Umbilical cord (tissue), 2 donors: ENCODE results near the genes NGDN and THTPA.

DNA sequence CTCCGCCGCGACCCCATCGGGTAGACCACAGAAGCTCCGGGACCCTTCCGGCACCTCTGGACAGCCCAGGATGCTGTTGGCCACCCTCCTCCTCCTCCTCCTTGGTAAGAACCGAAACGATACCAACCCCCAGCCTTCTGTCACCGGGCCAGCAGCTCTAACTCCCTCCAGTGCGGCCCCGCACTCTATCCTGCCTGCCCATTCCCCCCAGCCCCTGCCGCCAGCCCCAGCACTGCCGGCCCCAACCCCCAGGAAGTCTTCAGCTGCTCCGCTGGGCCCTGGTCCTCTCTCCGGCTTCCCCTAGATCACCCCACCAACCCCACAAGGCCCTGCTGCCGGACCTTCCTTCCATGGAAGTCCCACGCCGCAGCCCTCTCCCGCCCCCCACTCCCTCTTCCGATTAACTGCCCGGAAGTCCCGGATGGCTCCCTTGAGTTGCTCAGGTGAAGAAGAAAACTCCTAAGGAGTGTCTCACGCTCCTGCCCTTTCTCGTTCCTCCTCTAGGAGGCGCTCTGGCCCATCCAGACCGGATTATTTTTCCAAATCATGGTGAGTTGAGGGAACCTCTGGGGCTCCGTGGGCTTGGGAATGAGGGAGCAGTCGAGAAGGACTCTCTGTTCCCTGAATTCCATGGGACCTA lies 814 bp downstream of the LRP10 start:
- RAMPAGE, long total RNA: no peak

DNA sequence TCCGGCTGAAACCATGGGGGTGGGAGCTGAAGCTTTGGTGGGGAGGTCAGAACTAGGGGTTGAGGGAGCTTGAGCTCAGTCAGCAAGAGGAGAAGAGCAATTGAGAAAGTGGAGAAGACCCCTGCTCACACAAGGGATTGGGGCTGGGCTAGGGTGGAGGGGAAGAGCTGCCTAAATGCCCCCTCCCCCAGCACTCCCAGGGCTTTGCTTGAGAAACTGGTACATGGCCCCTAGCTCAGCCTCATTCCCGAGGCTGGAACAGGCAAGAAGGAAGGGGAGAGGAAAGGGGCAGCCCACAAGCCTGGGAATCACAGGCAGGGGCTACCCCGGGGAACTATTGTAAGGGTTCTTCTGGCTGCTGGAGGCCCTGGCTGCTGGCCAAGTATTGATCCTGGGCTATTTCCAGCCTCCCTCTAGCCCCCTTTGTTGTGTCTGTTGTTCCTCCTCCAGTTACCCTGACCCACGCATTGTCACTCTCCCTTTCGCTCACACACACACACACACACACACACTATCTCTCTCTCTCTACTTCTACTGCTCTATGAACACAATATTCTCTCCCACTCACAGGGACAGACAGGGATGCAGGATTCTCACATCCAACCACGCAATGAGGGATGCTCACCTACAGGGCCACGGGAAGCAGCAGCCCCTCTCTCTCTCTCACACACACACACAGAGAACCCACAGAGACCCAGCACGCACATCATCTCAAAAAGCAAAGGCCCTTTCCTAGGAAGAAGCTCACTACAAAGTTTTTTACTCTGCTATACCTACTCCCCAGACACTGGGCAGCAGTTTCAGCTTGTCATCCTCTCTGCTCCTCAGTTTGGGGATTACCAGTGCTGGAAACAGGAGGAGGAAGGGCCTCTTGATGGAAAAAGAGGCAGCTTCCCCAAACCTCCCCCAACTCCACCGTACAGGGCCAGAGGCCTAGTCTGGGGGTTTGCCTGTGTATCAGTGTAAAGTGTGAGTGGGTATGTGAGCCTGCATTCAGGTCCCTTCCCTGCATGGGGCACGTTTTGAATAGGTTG lies 708 bp downstream of the REM2 start:
- RAMPAGE, long total RNA: no peak

- RAMPAGE, long total RNA: no peak
Measured at GRCh38 chr14:22917374-22918118, 1.4 kb downstream of the RBM23 start.

- RAMPAGE, long total RNA: no peak
Measured at GRCh38 chr14:23062788-23063255, 5.5 kb upstream of the CDH24 start.

- RAMPAGE, long total RNA: no peak
Measured at GRCh38 chr14:23067068-23068040, 10.0 kb upstream of the CDH24 start.

DNA sequence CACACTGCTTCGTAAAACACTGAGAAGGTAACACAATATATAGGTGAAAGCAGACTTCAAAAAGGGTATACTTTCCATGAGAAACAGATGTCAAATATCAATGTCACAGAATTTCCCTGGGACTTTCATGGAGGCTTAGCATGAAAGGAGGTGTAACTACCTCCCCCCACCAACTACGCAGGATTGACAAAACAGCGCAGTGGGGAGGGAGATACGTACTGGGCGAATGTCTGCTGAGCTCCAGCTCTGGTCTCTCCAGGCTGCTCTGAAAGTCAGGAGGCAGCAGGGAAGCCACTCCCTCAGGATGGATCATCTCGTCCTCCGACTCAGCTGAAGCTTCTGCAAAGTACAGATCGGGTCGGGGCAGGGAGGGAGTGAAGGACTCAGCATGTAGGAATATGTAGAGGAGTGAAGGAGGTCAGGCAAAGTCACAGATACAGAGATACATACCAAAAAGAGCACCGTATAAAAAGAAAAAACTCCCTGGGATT lies 5.1 kb downstream of the ACIN1 start:
- RAMPAGE, long total RNA: no peak

DNA sequence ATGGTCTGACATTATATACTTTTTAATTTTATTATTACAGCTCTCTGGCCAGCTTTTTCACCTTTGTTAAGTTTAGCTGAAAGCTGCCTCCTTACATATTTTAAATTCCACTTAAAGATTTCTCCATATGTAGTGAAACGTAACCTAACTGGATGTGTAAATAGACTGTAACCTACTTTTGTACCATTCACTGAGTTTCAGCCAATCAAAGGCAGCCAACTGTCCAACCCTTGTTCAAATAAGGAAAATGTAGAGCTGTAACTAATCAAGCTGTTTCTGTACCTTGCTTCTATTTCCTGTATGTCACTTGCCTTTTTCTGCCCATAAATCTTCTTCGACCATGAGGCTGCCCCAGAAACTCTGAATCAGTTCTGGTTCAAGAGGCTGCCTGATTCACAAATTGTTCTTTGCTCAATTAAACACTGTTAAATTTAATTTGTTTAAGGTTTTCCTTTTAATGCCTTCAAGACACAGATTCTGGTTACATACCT lies 6.3 kb downstream of the SLC7A8 start:
- RAMPAGE, long total RNA: no peak

DNA sequence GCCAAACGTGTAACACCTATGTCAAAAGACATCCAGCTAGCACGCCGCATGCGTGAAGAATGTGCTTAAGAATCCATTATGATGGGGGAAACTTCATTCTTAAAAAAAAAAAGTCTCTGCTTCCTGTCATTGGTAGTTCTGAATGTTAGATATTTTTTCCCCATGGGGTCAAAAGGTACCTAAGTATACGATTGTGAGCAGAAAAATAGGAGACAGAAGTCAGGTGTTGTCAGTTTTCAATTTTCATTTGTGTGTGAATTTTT lies 7.3 kb downstream of the PPP1R3E start:
- RAMPAGE, long total RNA: no peak

DNA sequence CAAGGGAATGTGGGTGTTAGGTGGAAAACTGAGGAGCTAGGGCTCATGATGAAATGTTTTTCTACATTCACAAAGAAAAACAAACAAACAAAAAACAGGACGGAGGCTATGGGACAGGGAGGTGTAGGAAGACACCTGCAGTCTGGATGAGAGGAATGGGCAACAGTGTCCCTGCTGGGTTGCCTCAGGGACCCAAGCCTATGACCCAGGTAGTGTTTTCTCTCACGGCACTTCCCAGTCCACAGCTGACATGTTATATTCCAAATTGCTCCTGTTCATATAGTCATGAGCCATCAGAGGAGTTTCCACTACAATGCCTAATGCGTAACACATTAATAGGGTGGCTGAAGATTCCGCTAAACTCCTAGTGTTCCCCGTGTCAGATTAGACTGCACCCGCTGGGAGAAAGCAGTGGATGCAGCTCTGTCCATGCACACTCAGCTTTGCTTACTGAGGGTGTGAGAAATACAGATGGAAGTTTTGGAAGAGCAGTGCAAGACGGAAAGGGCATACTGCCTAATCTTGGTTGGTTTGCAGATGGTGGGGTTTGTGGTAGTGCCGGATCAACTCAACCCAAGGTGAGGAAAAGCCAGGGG lies 5.7 kb downstream of the PPP1R3E start:
- RAMPAGE, long total RNA: no peak

DNA sequence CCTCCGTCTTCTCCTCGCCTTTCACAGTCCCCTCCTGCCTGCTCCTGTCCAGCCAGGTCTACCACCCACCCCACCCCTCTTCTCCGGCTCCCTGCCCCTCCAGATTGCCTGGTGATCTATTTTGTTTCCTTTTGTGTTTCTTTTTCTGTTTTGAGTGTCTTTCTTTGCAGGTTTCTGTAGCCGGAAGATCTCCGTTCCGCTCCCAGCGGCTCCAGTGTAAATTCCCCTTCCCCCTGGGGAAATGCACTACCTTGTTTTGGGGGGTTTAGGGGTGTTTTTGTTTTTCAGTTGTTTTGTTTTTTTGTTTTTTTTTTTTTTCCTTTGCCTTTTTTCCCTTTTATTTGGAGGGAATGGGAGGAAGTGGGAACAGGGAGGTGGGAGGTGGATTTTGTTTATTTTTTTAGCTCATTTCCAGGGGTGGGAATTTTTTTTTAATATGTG lies 4.5 kb downstream of the PABPN1 start:
- RAMPAGE, long total RNA: no peak

DNA sequence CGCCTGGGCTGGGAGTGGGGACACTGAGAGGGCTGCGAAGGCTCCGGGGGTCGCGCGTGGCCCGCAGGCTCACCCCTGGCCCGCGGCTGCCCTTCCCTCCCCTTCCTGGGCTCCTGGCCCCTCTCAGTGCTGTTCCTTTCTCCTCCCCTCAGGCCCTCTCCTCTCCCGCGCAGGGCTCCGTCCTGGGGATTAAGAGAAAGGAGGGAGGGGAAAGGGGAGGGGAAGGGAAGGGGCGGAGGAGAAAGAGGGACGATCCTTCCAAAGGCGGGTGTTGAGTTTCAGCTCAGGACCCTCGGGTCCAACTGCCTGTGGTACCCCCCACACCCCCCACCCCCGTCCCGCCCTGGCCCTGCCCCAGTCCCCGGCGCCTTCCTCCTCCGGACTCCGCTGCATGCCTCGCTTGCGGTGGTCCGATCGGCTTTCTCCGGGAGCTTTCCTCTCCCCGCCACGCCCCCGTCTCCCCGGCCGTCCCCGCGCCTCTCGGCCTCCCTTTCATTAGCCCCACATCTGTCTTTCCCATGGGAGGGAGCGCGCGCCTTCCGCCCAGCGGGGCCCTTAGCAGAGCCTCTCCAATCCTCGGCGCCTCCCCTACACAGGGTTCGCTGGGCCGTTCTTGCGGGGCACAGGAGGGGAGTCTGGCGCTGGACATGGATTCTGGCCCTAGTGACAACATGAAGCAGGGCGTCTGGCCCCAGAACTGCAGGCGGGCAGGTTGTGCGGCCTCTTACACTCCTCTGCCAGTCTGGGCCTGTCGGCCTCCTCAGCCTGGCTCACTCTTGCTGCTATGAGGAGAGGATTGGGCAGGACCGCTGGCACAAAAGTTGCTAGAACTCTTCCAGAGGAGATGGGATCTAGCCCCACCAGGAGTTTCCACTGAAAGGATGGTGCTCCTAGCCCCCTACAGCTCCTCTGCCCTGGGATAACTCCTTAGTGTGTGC lies 1.4 kb upstream of the EFS start:
- RAMPAGE, long total RNA: no peak

- RAMPAGE, long total RNA: no peak
Measured at GRCh38 chr14:23380578-23381131, 3.8 kb downstream of the CMTM5 start.

DNA sequence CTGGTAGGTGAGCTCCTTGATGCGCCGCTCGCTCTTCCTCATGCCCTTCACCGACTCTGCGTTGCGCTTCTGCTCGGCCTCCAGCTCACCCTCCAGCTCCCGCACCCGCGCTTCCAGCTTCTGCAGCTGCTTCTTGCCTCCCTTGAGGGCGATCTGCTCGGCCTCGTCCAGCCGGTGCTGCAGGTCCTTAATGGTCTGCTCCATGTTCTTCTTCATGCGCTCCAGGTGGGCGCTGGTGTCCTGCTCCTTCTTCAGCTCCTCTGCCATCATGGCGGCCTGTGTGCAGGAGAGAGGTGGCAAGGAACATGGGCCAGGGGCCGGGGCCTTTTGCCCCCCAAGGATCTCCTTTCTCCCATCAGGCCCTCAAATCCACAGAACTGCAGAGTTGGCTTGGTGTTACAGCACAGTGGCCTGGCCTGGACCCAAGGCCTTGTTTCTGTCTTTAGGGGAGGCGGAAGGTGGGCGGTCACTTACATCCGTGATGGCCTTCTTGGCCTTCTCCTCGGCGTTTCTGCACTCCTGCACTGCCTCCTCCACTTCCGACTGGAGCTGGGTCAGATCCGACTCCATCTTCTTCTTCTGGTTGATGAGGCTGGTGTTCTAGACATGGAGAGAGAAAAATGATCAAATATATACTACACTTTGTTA lies 7.7 kb downstream of the CMTM5 start:
- RAMPAGE, long total RNA: no peak

GRCh38 chr14:23469161-23470269 lies at the start of gene NGDN:
NGDN (plus strand) TSS chr14:23469703.
- RAMPAGE, long total RNA: start-site peak on the plus strand at chr14:23469688-23469712, 70 and 111 reads in 2 replicates

DNA sequence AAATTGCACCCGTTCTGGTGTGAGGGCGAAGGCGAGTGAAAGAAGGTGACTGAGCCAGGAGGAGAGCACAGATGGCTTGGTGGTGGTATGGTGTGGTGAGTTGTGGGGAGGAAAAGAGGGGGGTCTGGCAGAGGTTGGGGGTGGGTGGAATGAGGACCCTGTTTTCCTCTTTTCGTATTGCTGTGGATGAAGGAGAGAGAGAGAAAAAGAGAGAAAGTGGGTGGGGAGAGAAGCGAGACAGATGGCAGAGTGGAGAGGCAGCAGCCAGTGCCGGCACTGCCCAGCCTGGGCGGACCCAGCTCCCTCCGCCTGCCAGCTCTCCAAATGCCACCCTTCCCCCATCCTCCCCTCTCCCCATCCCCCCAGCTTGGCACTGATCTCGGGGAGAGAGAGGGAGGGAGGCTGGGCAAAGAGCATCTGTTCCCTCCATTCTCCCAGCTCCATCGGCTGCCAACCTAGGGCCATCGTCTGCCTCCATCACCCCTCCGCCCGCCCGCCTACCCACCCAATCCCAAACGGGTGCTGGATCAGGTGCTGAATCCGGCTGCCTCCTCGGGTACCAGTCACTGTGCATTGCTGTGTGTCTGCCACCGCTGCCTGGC lies 38.7 kb downstream of the ZFHX2 start:
- RAMPAGE, long total RNA: no peak

DNA sequence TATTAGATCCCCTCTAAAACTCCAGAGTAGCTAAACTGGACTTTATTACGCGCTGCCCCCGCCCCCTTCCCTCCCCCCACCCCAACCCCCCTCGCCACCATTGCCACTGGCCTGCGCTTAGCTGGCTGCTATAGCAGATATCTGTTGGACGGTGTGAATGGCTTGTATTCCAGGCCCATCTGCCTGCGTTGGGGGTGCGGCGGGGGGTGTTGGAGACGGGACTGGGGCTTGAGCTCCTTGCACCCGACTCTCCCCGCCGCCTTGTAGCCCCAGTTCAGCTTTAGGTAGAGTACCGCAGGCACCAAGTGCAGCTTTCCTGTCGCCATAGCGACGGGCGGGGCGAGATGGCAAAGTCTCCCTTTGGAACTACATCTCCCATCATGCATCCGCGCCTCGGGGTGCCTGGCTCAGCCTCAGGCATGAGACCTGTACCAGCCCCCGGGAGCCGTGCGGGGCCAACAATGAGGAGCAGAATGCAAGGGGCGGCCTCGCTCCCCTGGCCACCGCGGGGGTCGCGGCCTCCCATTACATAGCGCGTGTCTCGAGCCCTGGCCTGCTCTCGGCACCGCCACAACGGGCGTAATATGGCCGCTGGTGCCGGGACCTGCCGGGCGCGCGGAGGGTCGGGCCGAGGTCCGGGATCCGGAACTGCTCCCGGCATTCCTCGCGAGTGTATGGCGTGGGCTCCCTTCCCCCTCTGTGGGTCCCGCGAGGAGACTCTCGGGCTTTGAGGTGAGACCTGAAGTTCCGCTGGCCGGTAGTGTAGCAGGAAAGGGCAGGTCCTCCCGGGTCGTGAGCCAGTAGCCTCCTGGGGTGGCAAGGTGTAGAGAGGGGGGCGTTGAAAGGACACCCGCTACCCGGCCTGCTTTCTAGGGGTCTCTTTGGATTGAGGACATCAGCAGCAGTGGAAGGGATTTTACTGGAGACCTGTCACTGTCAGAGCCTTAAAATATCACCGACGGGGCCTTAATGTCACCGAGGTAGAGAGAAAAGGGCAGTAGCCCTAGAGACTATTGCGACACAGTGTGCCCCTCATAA lies at the start of gene THTPA:
Gene THTPA (plus strand): TSS at position 660 of the 1,038 bp plus-strand sequence.
- RAMPAGE, long total RNA: no peak

- RAMPAGE, long total RNA: no peak
Measured at GRCh38 chr14:23556657-23557192, 654 bp downstream of the THTPA start.

- RAMPAGE, long total RNA: no peak
Measured at GRCh38 chr14:23559864-23560645, 4.0 kb downstream of the THTPA start.

GRCh38 chr14:23581507-23581812 lies 2.9 kb upstream of the JPH4 start:
- RAMPAGE, long total RNA: no peak

- RAMPAGE, long total RNA: no peak
Measured at GRCh38 chr14:23640378-23640985, 4.3 kb downstream of the DHRS2 start.